Measurements from ENCODE around the genes MAP3K2, MYO7B and HS6ST1.

DNA sequence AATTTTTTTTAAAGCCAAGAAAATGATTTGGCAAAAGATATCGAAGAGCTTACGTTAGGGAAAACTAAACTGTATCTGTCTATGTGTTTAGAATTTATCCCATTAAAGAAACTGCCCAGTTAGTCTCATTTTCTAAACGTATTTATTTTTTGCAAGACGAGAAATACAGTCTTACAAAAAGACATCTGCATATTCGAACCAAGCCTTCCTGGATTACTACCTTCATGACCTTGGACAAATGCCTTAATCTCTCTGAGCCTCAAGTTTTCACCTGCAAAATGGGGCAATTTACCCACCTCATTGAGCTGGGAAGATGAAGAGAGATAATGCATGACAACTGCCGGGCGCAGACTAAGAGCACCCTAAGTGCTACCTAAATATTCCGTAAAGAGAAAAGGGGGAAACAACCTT is 1.1 kb downstream of the MAP3K2 start:
- PRO-cap: no peak

- PRO-cap: bidirectional peak, plus-strand start at chr2:127387472, minus-strand start at chr2:127387377; bidirectional peak, plus-strand start at chr2:127387787, minus-strand start at chr2:127387753; bidirectional peak, plus-strand start at chr2:127388246, minus-strand start at chr2:127387975
Measured at GRCh38 chr2:127387081-127388083, at the start of gene MAP3K2. Gene MAP3K2, minus strand, starts transcription at chr2:127387975.

DNA sequence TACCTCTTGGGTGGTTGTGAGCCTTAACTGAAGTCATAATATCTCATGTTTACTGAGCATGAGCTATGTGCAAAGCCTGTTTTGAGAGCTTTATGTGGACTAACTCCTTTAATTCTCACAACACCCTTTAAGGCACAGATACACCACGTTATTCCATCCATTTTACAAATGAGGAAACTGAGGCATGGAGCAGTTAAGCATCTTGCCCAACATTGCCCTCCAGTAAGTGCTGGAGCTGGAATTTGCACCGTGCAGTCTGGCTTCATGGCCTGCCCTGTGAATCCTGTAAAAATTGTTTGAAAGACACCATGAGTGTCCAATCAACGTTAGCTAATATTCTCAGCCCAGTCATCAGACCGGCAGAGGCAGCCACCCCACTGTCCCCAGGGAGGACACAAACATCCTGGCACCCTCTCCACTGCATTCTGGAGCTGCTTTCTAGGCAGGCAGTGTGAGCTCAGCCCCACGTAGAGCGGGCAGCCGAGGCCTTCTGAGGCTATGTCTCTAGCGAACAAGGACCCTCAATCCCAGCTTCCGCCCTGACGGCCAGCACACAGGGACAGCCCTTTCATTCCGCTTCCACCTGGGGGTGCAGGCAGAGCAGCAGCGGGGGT is 1.2 kb downstream of the PROC start:
- PRO-cap: no peak

- PRO-cap: no peak
Measured at GRCh38 chr2:127503265-127503969, 22.9 kb downstream of the IWS1 start.

- PRO-cap: unidirectional peak, plus-strand start at chr2:127535683
Measured at GRCh38 chr2:127535193-127535971, at the start of gene MYO7B. Gene MYO7B, plus strand, starts transcription at chr2:127535683.

- PRO-cap: no peak
Measured at GRCh38 chr2:127630389-127631012, 15.5 kb upstream of the GPR17 start.

- PRO-cap: no peak
Measured at GRCh38 chr2:127660726-127661780, 14.3 kb downstream of the LIMS2 start.

GRCh38 chr2:127663674-127664461 is 11.5 kb downstream of the LIMS2 start:
- PRO-cap: no peak

GRCh38 chr2:127796530-127797277 is 14.3 kb downstream of the WDR33 start:
- PRO-cap: no peak

GRCh38 chr2:127847606-127848396 is 10.2 kb downstream of the POLR2D start:
- PRO-cap: no peak

DNA sequence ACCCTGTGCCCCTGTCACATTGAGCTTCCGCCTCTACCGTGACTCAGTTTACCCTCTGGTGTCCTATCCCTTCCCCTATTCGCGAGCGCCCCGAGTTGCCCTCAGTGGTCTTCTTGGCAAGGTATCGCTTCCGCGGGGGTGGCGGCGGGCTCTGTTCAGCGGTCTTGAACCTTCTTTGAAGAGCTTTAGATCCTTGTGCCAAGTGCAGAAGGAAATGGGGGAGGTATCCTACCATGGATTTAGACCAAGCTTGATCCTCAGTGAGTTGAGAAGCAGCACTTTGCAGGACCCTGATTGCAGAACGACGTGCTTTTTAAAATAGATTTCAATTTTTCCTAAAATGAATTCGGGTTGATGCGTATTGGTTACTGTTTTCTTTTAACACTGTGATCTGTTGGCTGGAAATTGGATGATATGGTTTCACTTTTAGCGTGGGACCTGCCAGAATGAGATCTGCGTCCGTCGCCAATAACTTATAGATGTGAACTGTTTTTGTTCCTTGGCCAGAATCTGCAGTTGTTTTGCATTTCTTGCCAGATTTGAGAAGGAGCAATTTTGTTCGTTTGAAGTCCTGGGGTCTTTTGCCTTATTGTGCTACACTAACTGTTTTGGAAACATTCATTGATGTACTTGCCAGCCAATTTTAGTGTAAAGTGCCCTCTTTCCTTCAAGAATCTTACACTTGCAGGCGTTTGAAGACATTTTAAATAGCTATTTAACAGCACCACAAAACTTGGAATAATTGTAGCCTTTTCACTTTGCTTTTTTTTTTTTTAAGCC is 666 bp downstream of the UGGT1 start:
- PRO-cap: no peak

DNA sequence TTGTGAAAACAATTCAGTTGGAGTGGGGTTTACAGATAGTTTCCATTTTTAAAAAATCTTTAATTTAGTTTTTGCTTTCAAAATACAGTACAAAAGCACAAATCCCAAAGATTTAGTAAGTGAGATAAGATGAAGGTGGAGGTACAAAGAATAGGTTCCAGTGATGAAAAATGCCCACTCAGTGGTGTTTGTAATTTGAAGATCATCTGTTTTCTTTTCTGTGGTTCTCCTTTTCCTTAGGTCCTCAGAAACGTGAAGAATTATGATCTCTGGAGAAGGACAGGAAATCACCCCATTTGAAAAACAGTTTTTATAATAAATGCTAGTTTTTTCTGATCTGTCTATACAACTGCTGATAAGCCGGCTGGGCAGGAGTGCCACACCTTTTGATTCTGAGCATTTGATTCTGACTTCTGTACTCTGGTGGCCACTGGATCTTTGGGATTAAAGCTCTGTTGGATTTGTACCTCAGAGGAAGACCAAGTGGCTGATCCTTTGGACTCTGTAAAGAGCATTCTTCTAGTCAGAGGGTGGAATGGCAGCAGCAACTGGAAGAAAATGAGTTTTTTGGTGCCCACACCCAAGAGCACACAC is 98.6 kb downstream of the UGGT1 start:
- PRO-cap: no peak

DNA sequence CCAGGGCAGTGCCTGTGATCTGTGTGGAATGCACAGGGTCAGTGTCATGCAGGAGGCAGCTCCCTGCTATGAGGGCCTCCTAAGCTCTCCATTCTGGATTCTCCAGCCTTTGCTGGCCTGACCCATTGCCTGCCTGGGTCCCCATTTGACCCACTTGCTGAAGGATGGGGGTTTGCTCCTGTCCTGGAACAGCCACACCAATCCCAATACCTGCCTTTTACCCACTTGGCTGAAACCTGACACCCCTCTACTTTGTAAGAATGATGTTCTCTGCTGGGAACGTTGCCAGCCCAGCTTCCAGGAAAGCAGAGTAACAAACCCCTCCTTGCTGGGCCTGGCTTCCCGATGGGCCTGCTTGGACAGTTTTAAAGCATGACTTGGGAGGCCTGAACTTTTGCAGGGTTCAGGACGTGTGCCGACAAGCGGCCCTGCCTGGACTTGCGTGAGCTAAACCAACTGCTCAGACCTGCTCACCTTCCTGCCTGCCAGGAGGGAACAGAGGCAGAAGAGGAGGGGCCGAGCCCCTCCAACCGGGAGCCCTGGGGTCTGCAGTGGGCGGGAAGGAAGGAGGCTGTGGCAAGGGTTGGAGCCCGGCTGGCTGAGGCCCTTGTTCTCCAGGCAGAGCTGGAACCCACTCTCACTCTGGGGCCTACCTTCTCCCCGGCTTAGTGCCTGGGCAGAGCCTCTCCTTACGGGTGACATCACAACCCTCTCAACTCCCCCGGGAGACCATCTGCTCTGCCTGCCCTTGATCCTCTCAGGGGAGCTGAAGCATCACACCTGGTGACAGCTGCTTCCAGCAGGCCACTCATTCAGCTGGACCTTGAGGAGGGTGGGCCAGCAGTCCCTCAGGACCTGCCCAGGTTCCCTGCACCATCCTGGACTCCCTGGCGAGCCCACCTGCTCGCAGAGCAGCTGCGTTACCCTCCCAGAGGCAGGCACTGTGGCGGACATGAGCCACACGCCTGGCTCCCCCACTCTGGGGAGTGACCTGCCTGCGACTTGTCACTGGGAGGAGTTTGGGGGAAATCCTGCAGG is 13.4 kb downstream of the HS6ST1 start:
- PRO-cap: unidirectional peak, plus-strand start at position 399 of the sequence

GRCh38 chr2:128318694-128319212 is at the start of gene HS6ST1:
Gene HS6ST1, minus strand, starts transcription at chr2:128318868.
- PRO-cap: bidirectional peak, plus-strand start at chr2:128318994, minus-strand start at chr2:128318868

DNA sequence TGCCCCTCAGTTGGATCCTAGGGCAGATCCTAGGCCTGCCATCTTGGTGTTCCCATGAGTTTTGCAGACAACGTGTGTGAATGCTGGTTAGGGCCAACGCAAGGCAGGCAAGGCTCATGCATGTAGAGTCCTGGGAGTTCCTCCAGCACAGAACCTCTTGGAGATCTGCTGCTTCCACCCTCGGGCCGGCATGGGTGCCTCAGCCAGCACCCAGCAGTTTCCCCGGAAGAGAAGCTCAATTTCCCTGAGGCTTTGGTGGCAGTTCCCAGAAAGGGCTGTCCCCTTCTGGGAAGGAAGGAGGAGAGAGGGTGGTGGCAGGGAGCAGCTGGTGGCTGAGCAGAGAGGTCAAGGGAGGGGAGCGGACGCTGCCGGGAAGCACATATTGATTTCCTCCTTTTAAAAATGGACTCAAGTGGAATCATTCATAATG is 127.7 kb upstream of the HS6ST1 start:
- PRO-cap: bidirectional peak, plus-strand start at position 339 of the sequence, minus-strand start at position 230 of the sequence

- PRO-cap: no peak
Measured at GRCh38 chr2:128472881-128473874, 154.5 kb upstream of the HS6ST1 start.

GRCh38 chr2:128595668-128596206 is 277.1 kb upstream of the HS6ST1 start:
- PRO-cap: no peak

GRCh38 chr2:128973966-128974369 is 655.3 kb upstream of the HS6ST1 start:
- PRO-cap: no peak

DNA sequence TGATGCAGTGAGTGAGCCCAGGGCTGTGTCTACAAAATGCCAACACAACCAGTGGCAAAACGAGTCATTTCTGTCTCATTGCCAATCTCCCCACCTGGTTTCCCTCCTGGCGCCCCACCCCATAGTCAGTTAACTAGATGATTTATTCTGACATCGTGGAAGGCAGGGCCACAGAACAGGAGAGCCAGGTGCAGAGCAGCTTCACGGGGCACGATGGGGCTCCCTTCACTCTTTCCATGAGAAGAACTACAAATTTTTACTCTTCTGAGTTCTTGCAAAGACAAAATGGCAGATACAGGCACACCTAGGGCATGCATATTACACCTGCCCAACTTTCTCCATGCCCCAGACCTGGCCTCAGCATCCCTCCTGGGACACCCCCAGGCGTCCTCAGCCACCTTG is 541.5 kb upstream of the RAB6C start:
- PRO-cap: no peak

GRCh38 chr2:129607101-129607488 is 372.4 kb upstream of the RAB6C start:
- PRO-cap: no peak

All from bile duct (tissue), 1 donor.